Cardiac septum (tissue), 1 donor: ENCODE results near the genes LCE1A, LCE7A and CHTOP.

DNA sequence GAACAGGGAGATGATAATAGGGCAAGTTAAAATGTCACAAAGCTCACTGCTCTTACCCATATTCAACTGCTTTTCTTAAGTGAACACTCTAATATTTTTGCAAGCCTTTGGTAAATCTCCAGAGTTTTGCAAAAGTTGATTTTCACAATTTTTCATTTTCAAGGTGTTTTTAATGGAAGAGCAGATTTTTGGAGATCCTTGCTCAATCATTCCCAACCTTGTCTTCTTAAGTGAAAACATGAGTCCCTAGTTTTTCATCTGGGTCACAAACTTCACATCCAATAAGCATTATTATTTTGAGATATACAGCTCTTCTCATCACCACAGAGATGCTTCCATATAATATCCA, 4.0 kb upstream of the LCE3E start:
- PRO-cap, result no peak

GRCh38 chr1:152827297-152827549, at the start of gene LCE1A:
LCE1A (plus strand) TSS chr1:152827473.
- PRO-cap, result no peak

GRCh38 chr1:152859828-152860183, at the start of gene LCE7A:
LCE7A (plus strand) TSS chr1:152859996.
- PRO-cap, result no peak

- PRO-cap, result no peak
Measured at GRCh38 chr1:153141023-153141671, 9.5 kb downstream of the SPRR2G start.

GRCh38 chr1:153334634-153335230, 13.9 kb downstream of the PGLYRP4 start:
- PRO-cap, result no peak

DNA sequence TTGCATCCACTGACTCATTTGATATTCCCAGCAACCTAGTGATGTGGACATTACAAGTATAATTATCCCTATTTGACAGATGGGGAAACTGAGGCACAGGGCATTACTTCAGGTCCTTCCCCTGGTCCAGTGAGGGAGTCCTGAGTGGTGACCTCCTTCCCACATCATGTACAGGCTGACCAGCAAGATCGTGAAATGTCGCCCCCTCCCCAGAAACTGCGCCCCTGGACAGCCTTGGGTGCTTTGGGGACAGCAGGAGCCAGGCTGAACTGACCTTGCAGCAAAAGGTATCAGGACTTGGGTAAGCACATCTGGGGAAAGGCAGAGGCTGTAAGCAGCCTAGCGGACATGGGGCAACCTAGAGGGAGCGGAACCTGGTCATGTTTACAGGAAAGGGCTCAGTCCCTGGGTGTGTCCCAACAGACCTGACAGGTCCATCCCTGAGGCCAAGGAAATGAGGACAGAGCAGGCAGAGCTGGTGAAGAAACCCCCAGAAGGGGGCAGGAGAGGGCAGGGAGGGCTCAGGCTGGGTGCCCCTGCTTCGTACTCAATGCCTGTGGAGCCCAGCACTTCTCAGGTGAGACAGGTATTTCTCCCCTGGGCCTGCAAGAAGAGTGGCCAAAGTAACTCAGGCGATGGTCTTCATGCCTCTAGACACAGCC, 3.0 kb upstream of the S100A8 start:
- PRO-cap, result no peak

GRCh38 chr1:153488877-153489294, 28.4 kb upstream of the S100A7 start:
- PRO-cap, result no peak

DNA sequence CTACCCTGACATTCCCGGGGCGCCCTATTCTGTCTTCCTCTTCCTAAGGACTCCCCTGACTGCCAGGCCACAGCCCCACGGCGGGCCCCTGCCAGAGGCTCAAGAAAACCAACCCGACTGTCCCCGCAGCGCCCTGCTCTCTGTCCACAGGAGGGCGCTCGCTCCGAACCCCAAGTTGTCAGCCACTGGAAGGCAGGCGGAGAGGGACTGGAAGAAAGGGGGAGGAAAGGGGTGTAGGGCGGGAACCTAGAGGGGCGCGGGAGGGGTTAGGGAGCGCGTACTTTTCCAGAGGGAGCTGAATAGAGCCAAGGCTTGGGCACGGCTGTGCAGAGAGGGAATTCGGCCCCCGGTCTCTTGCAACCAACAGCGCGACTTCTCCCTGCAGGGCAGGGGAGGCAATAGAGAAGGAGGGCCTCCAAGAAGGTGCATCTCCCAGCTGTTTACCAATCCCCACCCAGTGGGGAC, 2.6 kb downstream of the S100A6 start:
- PRO-cap, result unidirectional peak, plus-strand start at position 288 of the sequence

DNA sequence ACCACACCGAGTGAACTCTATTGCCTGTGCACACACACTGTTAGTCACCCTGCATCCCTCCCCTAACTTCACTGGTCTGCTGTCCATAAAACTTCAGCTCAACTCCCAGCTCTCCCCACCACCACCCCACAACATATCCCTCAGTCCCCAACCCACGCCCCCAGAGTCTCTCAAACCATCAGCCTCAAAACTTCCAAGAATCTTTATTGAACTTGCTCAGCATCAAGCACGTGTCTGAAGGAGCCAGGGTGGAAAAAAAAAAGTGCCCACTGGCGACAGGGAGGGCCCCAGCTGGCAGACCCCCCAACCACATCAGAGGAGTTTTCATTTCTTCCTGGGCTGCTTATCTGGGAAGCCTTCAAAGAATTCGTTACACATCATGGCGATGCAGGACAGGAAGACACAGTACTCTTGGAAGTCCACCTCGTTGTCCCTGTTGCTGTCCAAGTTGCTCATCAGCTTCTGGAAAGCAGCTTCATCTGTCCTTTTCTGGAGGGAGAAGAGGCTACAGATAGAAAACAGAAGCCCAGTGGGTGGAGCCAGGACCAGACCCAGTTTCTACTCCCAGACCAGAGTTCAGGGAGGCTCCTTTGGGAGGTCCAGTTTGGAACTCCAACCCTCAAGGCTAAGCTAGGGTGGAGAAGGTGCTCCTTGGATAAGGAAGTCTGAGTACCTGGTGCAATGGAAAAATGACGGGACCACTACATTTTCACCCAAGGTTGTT, 2.0 kb downstream of the S100A4 start:
- PRO-cap, result no peak

GRCh38 chr1:153577392-153578108, 11.9 kb upstream of the S100A2 start:
- PRO-cap, result no peak

DNA sequence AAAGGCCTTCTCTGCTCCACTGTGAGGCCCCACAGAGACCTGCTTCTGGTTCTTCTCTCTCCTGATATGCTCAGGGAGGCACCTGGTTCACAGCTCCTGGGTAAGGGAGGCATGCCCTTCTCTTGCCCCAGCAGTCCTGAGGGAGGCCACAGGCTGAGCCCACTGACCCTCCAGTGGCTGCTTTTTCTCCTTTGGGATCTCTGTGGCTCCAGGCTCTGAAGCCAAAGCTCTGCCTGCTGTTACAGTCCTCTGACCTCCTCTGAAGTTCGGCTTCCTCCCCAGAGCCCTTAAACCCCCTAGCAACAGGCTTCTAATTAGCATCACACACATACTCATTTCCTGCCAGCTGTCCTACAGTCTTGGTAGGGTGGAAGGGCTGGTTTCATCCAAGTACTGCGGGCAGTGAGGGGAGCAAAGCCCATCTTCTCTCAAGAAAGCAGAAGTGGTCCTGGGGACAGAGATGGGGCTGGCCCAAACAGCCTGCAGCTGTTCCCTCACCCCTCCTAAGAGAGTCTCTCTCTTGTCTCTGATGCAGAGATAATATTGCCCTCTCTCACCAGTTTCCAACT, 14.2 kb downstream of the S100A16 start:
- PRO-cap, result unidirectional peak, minus-strand start at position 261 of the sequence

GRCh38 chr1:153617068-153617497, 958 bp upstream of the S100A14 start:
- PRO-cap, result no peak

GRCh38 chr1:153617532-153618152, 1.5 kb upstream of the S100A14 start:
- PRO-cap, result no peak

GRCh38 chr1:153623153-153623474, 4.2 kb downstream of the S100A13 start:
- PRO-cap, result unidirectional peak, minus-strand start at chr1:153623237

GRCh38 chr1:153633991-153634711, at the start of gene CHTOP:
CHTOP (plus strand) TSS chr1:153634066.
- PRO-cap, result bidirectional peak, plus-strand start at chr1:153634080, minus-strand start at chr1:153633853; bidirectional peak, plus-strand start at chr1:153634479, minus-strand start at chr1:153634333

- PRO-cap, result no peak
Measured at GRCh38 chr1:153653151-153653635, 5.3 kb upstream of the SNAPIN start.

GRCh38 chr1:153679776-153680468, 1.4 kb downstream of the NPR1 start:
- PRO-cap, result no peak

DNA sequence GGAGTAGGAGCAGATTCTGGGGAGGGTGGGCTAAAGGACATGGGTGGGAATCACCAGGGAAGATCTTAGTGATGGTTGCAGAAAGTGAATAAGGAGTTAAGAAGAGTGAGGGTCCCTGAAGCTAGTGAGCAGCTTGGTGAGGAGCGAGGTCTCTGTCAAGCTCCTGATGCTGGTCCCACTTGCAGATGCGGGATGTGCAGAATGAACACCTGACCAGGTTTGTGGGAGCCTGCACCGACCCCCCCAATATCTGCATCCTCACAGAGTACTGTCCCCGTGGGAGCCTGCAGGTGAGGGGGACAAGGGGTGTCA, 7.9 kb downstream of the NPR1 start:
- PRO-cap, result no peak

DNA sequence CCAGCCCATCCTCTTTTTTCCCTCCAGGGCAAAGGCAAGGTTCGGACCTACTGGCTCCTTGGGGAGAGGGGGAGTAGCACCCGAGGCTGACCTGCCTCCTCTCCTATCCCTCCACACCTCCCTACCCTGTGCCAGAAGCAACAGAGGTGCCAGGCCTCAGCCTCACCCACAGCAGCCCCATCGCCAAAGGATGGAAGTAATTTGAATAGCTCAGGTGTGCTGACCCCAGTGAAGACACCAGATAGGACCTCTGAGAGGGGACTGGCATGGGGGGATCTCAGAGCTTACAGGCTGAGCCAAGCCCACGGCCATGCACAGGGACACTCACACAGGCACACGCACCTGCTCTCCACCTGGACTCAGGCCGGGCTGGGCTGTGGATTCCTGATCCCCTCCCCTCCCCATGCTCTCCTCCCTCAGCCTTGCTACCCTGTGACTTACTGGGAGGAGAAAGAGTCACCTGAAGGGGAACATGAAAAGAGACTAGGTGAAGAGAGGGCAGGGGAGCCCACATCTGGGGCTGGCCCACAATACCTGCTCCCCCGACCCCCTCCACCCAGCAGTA, 14.9 kb downstream of the NPR1 start:
- PRO-cap, result no peak

- PRO-cap, result no peak
Measured at GRCh38 chr1:153707536-153707823, 20.4 kb upstream of the INTS3 start.